ENCODE measurements around a stretch of chr11.

DNA sequence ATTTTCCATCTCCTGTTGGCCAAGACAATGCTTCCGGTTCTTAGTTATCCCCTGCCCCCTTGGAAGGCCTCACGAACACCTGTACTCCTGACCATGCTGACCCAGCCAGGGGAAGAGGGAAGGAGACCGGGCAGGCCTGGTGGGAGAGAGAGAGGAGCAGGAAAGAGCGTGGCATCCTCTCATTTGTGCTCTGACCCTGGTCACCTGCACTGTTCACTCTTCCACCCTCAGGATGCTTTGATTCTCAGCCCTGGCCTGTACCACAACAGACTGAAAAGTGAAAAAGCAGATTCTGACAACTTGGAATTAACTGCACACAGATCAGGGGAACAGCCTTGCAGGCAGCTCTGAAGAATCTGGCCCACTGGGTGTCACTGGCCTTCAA lies 62.6 kb downstream of the C11orf58 start:
- CAGE, long polyA plus RNA: no peak
- RRBS: 100% methylated on average over 2 of the region's 4 CpGs

- CAGE, long polyA plus RNA: no peak
- RRBS: 91% methylated on average over 5 of the region's 16 CpGs
Observed at GRCh38 chr11:16826136-16826819, 87.8 kb downstream of the C11orf58 start.

DNA sequence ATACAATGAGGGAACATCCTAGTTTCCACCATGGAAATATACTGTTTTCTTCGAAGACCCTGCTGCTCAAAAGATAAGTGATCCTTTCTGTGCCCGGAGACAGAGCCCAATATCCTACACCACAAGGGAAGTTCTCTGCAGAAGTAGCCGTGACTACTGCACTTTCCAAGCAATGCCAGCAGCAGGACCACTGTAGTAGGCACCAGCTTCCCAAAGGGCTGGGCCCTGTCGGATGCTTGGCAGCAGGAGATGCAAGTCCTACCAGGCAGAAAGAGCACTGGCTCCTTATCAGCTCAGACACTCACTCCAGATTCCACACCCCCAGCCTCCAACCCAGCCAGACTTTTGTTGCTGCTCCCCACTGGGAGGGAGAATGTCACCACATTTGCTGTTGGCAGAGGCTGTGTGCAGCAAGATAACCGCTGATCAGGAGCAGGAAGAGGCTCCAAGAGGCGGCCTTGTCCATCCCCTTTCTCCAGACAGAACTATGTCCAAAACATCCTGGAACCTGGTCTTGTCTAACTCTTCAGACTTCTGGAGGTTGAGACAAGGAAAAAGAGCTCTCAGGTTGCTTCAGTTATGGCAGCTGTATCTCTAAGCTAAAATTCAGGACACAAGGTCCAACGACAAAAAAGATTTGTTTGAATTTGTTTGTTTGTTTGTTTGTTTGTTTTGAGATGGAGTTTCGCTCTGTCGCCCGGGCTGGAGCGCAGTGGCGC lies 118.8 kb downstream of the C11orf58 start:
- CAGE, long polyA plus RNA: no peak
- RRBS: no CpG with 5 or more reads among the region's 12 CpGs

DNA sequence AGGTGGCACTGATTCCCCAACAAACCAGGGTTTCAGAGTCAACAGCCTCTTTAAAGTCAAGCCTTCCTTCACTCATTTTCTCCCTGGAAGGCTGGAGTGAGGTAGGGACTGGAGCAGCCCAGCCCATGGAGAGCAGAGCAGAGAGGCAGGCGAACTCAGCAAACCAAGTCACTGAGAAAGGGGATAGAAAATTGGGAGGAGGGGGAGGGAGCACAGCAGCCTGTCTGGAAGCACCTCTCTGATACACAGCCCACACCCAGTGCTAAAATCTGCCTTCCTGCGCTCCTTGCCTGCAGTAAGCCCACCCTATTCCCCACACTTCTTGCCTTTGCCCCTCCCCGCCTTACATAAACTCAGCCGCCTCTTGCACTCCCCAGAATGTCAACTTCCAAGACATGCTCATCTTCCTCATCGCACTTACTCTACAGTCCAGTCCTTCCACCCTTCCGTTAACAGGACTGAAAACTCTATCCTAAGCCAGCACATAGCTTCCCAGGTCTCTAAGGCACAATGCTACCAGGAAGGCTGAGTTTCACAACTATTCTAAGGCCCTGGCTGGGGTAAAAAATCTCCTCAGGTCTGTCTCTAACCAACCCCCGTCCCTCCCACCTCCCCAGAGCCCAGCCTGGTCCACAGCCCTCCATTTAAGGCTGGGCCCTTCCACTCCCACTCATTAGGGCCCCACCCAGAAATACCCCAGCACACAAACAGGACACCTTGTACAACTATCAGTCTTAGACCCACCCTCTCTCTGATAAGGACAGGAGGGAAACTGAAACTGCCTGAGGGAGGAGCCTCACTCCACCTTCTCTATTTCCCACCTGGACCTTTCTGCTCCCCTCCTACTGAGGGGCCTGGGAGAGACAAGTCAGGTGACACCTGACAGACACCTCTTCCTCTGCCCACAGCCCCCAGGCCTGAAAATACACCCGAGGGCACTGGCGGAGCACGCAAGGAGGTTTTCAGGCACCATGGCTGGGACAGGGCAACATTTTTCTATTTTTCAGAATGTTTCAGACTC lies 90.5 kb downstream of the PLEKHA7 start:
- CAGE, long polyA plus RNA: no peak
- RRBS: no CpG with 5 or more reads among the region's 10 CpGs

- CAGE, long polyA plus RNA: no peak
- RRBS: 2% methylated on average over 16 of the region's 92 CpGs
Observed at GRCh38 chr11:16925110-16926239, 88.7 kb downstream of the PLEKHA7 start.

DNA sequence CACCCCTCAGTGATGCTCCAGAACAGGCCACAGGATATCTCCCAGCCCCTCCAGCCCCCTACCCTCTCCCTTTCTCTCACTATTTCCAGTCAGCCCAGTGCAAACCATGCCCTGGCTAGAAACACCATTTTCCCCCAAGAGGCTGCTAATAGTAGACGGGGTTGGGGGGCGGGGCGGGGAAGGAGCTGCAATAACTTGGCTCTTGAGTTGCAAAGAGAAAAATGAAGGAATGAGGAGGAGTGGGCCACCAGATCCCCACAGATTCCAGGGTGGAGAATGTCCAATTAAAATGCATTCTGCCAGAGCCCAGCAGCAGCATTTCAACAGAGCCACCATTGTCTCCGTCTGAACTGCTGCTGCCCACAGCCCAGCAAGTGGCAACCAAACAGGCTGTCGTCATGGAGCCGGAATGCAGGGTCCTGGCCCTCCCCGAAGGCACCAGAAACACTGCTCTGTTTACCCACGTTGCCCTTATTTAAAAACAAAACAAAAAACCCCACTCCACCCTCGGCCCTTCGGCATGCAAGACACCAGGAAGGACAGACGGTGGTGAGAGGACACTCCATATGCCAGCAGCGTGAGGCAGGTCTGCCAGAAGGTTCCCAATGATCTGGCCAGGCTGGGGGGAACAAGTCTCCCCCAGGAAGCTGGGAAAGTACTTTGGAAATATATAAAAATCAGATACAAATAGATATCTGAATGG lies 32.6 kb downstream of the PLEKHA7 start:
- CAGE, long polyA plus RNA: no peak
- RRBS: no CpG with 5 or more reads among the region's 12 CpGs

- CAGE, long polyA plus RNA: no peak
- RRBS: no CpG with 5 or more reads among the region's 5 CpGs
Observed at GRCh38 chr11:16994218-16995217, 19.7 kb downstream of the PLEKHA7 start.

GRCh38 chr11:17011473-17012754 lies 2.3 kb downstream of the PLEKHA7 start:
- CAGE, long polyA plus RNA: no peak
- RRBS: no CpG with 5 or more reads among the region's 13 CpGs

GRCh38 chr11:17224736-17225292 lies 17.0 kb upstream of the PIK3C2A start:
- CAGE, long polyA plus RNA: no peak
- RRBS: no CpG with 5 or more reads among the region's 5 CpGs

DNA sequence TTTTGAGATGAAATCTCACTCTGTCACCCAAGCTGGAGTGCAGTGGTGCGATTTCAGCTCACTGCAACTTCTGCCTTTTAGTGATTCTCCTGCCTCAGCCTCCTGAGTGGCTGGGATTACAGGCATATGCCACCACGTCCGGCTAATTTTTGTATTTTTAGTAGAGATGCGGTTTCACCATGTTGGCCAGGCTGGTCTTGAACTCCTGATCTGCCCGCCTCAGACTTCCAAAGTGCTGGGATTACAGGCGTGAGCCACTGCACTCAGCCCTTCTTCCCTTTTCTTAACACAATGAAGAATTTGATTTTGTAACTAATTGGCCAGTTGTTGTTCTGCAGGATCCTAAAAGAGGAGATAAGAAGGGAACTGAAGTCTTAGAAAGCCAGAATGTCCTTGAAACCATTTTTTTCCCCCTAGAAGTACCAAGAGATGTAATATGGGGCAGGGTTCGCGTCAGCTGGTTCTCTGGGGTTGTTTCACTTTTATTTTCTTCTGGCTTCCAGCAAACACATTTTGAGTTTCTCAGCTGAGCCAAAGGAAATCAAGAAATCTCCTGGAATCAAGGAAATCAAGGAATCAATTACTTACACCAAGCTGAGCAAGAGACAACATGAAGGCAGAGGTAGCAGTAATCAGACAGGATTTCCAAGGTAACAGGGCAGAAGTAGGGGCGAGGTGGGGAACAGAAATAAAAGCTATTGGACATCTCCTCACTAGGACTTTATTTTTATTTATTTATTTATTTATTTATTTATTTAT lies 7.7 kb upstream of the NUCB2 start:
- CAGE, long polyA plus RNA: no peak
- RRBS: no CpG with 5 or more reads among the region's 9 CpGs

GRCh38 chr11:17330000-17330357 lies 21.6 kb upstream of the NCR3LG1 start:
- CAGE, long polyA plus RNA: start-site peak on the plus strand at chr11:17330214-17330286, 355 and 211 reads in 2 replicates
- RRBS: no CpG with 5 or more reads among the region's 2 CpGs

GRCh38 chr11:17430921-17431647 lies 42.6 kb upstream of the KCNJ11 start:
- CAGE, long polyA plus RNA: no peak
- RRBS: no CpG with 5 or more reads among the region's 14 CpGs

GRCh38 chr11:17479393-17479841 lies 2.8 kb upstream of the ABCC8 start:
- CAGE, long polyA plus RNA: no peak
- RRBS: no CpG with 5 or more reads among the region's 8 CpGs

DNA sequence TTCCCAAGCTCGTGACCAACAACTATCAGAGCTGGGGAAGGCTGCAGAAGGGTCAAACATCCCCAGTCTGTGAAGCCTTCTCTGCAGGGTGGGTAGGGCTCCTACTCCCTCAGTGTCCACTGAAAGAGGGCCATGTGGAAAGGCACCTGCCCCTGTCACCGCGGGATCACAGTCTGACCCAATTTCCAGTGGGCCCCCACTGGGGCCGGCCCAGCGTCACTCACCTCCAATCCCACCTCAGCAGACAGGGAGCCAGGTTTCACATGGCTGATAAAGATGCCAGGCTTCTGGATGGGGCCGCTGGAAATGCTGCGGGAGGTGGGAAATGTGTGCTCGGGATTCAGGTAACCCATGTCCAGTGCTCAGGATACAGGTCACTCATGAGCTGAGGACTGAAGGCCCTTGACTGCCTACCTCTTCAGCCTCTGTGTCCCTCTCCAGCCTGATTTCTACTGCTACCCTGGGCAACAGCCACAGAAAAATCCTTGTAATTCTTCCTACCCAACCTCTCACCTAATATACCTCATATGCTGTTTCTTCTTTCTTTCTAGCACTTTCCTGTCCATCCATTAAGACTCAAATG lies 19.9 kb downstream of the USH1C start:
- CAGE, long polyA plus RNA: no peak
- RRBS: no CpG with 5 or more reads among the region's 8 CpGs

DNA sequence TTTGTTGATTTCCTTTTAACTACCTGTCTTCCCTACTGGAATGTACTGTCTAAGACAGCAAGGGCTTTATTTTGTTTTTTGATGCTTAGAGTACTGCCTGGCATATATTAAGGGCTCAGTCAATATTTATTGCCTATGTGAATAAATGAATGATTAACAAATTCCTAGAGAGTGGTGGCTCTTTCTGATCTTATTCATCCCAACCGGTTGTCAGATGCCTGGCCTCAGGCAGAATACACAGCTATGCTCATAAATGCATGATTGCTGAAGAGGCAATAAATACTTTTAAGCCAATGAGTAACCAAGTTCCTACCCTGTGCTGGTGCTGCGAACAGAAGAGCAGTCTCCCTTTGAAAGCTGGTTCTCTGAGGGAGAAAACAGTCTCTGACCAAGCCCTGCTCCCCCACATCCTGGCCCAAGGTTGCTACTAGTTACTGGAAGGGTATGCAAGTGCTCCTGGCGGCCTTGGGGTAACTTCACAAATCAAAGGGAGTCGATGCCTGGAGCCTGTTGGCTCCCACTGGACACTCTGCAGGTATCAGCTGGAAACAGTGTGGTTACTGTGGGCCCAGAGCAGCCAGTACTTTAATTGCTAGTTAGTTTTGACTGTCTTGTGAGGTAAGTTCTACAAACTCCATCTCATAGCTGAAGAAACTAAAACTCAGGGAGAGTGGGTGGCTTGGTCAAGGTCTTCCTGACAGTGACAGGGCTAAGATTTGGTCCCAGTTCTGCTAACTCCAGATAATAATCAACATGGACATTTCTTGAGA lies 2.8 kb downstream of the USH1C start:
- CAGE, long polyA plus RNA: no peak
- RRBS: no CpG with 5 or more reads among the region's 4 CpGs

GRCh38 chr11:17687764-17688522 lies 31.4 kb upstream of the MYOD1 start:
- CAGE, long polyA plus RNA: no peak
- RRBS: 80% methylated on average over 2 of the region's 17 CpGs

DNA sequence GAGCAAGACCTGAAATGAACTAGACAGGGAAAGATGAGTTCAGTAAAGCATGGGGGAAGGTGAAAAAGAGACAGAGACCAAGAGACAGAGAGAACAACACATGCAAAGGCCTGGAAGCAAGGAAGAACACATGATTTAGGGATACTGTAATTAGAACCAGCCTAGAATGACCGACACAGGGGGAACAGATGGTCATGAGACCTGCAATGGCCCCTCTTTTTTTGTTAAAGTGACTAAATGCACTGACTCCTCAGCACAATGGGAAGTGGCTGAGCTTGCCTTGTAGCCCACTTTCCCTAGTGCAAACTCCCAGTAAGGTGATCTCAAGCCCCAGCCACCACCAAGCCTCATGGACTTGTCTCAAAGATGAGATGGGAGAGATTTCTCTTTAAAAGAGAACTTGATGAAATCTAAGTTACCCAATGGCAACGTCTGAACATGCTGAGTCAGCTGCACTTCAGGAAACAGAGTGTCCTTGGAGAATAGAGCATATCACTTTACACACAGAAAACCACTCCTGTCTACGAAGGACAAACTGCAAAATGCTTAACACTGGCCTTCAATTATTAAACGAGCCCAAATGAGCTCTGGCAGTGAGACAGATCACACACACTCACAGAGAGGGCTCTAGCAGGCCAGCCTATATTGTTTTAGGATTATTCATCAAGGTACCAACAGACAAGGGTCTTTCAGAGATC lies 91.0 kb downstream of the SERGEF start:
- CAGE, long polyA plus RNA: no peak
- RRBS: no CpG with 5 or more reads among the region's 4 CpGs

DNA sequence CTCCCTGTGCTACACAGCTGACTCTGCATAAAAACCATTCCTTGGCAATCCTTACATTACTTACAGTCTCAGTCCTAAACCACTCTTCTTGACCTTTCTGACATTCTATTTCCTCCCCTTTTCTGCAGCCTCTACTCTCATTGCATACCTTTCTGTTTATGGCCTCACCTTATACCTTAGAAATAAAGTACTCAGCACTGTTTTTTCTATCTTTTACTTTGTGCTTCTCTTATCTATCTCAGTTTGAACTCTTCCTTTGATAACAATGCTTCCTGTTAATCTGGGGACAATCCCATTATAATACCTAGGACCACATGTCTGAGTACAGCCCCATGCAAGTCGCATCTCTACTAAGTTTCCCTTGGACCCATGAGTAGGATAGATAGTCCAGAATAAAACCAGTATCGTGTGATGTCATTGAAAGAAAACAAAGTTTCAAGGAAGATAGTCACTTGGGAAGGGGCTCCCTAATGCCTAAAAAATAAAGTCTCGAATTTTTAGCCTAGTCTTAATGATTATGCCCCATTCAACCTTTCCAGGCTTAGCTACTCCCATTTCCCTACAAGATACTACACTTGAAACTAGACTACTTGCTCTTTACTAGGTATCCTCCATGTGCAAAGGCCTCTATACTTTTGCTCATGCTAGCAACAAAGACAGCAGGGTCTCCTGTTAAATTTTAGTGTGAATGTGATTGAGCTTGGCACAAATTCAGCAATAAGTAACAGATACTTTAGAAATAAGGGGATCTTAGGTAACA lies 7.2 kb upstream of the SERGEF start:
- CAGE, long polyA plus RNA: no peak
- RRBS: no CpG with 5 or more reads among the region's 3 CpGs

GRCh38 chr11:18383315-18383523 lies 11.1 kb upstream of the LDHA start:
- CAGE, long polyA plus RNA: no peak
- RRBS: no CpG with 5 or more reads among the region's 3 CpGs

DNA sequence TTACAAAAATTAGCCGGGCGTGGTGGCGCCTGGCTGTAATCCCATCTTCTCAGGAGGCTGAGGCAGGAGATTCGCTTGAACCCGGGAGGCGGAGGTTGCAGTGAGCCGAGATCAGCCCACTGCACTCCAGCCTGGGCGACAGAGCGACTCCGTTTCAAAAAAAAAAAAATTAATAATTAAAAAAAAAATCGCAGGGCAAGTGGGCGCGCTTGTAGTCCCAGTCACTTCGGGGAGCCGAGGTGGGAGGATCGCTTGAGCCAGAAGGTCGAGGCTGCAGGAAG lies 889 bp upstream of the LDHA start:
- CAGE, long polyA plus RNA: no peak
- RRBS: no CpG with 5 or more reads among the region's 17 CpGs